Urinary bladder (tissue), 3 donors: ENCODE measurements around a stretch of chr15.

DNA sequence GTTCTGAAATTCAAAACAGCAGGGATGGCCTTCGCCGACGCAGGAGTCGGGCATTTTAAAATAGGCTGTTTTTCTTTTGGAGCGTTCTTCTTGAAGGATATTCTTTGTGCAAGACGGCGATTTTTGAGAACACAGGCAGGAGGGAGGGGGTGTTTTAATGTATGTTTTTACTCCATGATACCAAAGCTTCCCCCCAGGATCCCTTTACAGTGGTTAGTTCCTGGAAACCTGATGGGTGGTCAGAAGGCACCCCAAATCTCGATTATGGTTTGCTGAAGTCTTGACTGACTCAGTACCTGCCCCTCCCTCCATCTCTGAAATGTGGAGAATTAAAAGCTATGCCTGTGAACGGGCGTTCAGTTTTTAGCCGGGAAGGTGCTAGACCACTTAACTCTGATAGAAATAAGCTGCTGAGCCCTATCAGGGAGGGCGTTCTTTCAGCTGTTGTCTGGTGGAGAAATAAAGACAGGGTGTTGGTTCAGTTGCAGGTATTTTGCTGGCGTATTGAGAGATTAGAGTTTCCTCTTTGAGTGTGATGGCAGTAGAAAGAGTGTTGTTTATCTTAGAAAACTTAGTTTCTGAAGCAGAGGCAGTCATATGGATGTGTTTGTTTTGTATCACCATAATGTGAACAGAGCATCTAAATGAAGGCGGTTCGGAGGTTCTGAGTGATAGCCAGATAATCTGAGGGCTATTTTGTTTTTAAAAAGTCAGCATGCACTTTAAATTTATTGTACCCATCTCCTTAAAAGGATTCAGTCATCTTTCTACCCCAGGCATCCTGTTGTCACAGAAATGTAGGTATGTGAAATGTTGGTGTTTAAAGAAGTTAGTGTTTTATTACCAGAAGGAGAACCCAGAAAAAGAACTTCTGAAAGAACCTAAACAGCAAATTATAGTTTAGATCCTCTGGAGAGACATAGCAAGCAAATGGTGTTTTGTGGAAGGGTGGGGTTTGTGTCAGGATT is 3.5 kb downstream of the IGF1R start:
- PRO-cap: bidirectional peak, plus-strand start at position 359 of the sequence, minus-strand start at position 206 of the sequence
- RAMPAGE, long total RNA: no peak

GRCh38 chr15:98671149-98672032 is 23.1 kb downstream of the IGF1R start:
- PRO-cap: no peak
- RAMPAGE, long total RNA: no peak

DNA sequence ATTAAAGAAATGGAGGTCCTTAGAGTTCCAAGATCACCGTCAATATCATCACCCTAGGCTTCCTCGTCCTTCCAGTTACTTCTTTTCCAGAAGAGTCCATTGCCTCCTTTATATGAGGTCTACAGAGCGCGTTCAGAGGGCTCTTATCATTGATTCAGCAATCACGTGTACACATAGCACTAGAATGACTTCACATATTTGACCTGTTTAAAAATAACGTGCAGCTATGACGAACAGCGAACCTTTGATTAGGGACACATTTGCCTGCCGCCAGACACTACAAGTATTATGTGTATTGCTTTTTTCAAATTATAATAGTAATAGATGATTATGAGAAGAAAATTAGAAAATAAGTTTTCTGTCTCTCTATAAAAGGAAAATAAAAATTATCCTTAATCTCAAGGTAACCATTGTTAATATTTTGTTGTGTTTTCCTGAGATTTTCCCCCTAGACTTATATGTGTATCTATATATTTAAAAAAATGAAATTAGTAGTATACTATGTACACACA is 26.1 kb downstream of the IGF1R start:
- PRO-cap: unidirectional peak, minus-strand start at position 86 of the sequence
- RAMPAGE, long total RNA: no peak

DNA sequence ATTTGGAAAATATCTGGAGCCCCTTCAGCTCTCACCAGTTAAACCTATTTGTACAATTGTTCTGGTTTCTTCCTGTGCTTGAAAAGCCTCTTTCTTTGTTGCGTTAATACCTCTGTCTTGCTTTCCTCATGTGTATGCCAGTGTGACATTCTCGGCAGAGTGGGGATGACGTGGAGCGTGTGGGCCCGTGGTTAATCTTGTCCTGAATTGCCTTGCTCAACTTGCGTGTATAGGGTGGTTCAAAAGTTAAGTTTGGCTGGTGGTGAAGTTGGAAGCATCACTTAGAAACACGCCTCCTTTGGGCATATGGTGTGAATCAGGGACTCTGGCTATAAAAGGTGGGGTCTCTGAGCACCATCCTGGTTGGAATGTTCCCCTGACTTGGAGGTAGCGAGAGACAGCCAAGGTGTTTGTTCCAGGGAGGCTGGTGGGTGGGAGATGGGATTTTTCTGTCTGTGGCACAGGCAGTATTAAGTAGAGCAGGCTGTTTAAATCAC is 67.1 kb downstream of the IGF1R start:
- PRO-cap: no peak
- RAMPAGE, long total RNA: no peak

GRCh38 chr15:98785502-98786695 is 137.6 kb downstream of the IGF1R start:
- PRO-cap: no peak
- RAMPAGE, long total RNA: no peak

DNA sequence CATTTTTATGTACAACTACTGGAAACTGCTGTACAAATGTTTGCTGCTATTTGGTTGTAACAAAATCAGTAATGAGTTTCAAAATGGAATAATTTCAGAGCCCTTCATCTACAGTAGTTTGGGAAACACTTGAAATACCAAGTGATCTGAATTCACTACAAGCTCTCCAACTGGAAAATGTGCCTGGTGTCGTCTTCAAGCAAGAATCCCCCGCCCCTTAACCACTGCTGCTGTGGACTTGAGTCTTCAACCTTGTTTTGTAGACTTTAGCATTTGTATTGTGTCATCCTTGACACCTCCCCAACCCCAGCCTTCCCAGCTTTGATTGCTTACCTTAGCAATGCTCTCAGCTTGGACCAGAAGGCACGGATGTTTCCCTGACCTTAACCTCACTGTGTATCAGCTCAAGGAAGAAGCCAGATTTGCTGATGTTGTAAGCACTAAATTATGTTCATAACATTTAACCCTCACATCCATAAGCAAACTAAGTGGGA is 146.3 kb downstream of the IGF1R start:
- PRO-cap: no peak
- RAMPAGE, long total RNA: no peak

DNA sequence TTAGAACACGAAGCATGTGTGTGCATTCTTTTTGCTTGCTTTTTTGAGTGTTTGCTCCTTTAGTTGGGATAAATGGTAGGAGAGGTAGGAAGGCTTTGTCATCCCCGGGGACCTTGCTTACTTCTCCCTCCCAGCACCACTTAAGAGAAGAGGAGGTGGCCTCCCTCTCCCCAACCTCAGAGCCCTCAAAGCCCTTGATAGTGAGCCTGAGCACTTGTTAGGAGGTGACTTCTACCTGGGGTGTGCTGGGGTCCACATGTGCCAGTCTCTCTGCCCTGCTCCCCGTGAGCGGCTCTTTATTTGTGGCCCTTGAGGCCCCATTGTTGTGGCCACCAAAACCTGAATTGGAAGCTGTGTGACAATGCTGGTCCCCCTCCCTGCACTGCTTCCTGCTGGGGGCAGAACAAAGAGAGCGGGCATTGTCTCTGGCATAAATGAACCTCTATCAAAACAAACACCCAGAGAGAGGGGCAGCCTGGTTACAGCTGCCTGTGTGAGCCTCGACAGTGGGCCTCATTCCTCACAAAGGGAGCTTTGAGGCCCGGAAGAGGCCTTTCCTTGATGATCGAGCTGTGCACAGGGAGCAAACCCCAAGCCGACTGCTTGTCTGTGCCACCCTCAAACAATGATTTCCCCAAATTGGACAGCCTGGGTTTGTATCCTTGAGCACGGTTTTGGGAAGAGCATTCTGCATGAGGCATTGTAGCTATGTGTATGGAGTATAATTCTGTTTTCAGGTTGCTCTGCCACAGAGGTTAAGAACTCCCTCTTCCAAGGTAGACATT is 152.8 kb downstream of the IGF1R start:
- PRO-cap: no peak
- RAMPAGE, long total RNA: no peak

- PRO-cap: unidirectional peak, minus-strand start at chr15:98840192
- RAMPAGE, long total RNA: no peak
Observed at GRCh38 chr15:98839905-98840504, 167.6 kb downstream of the PGPEP1L start.

GRCh38 chr15:98900289-98900984 is 107.2 kb downstream of the PGPEP1L start:
- PRO-cap: no peak
- RAMPAGE, long total RNA: no peak

GRCh38 chr15:99014319-99015528 is 7.1 kb upstream of the PGPEP1L start:
- PRO-cap: no peak
- RAMPAGE, long total RNA: no peak

- PRO-cap: no peak
- RAMPAGE, long total RNA: no peak
Observed at GRCh38 chr15:99015529-99015969, 8.0 kb upstream of the PGPEP1L start.

DNA sequence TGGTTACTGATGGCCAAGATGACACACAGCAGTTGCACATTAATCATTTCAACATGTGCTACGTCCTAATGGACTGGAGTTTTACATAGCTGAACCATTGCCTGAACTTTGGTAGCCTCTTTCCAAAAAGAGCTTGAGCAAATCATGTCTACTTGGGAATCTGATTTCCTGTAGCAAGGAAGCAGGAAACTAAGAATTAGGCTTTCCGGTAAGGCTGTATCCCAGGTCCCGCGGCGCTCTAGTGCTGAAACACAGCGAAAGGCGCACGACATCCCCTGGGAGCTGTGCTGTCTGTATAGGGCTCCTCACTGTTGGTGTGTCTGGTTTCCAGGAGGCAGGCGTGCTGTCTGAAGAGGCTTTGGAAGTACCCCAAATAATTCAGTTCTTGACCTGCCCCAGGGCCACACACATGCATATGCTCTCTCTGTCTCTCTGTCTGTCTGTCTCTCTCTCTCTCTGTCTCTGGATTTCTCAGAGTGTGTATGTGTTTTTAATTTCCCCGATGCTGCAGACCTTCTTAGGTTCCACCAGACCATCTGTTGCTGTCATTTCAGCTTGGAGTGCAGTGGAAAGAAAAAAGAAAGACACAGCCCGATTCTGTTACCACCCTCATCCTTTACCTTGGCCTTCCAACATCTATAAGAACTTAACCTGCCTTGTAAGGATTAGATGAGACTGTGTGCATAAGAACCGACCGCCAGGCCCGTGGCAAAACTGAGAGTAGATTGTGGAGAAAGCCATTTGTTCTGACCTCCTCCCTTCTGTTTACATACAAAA is 9.5 kb upstream of the PGPEP1L start:
- PRO-cap: no peak
- RAMPAGE, long total RNA: no peak

DNA sequence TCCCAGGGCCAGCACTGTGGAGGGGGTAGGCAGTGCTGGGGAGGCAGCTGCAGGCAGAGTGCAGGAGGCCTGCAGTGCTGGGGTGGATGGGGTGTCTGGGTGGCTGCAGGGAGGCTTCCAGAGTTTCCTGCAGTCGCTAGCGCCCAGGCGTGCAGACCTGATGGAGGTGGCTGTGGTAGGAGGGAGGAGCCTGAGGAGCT is 16.3 kb downstream of the SYNM start:
- PRO-cap: unidirectional peak, plus-strand start at position 123 of the sequence
- RAMPAGE, long total RNA: no peak

DNA sequence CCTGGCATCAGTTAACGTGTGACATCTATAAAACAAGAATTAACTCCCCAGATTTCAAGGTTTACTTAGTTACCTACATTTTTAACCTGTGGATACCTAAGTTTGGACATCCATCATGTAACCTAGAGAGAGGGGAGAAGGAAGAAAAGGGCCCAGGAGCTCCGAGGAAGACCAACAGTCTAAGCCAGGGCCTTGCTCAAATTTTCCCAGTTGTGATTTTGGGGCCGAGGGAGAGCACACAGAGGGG is 22.8 kb downstream of the SYNM start:
- PRO-cap: no peak
- RAMPAGE, long total RNA: no peak

GRCh38 chr15:99155911-99156387 is 51.1 kb downstream of the SYNM start:
- PRO-cap: no peak
- RAMPAGE, long total RNA: no peak

- PRO-cap: no peak
- RAMPAGE, long total RNA: no peak
Observed at GRCh38 chr15:99306110-99306373, 54.8 kb downstream of the LRRC28 start.

GRCh38 chr15:99433336-99433800 is 132.4 kb upstream of the MEF2A start:
- PRO-cap: no peak
- RAMPAGE, long total RNA: no peak

DNA sequence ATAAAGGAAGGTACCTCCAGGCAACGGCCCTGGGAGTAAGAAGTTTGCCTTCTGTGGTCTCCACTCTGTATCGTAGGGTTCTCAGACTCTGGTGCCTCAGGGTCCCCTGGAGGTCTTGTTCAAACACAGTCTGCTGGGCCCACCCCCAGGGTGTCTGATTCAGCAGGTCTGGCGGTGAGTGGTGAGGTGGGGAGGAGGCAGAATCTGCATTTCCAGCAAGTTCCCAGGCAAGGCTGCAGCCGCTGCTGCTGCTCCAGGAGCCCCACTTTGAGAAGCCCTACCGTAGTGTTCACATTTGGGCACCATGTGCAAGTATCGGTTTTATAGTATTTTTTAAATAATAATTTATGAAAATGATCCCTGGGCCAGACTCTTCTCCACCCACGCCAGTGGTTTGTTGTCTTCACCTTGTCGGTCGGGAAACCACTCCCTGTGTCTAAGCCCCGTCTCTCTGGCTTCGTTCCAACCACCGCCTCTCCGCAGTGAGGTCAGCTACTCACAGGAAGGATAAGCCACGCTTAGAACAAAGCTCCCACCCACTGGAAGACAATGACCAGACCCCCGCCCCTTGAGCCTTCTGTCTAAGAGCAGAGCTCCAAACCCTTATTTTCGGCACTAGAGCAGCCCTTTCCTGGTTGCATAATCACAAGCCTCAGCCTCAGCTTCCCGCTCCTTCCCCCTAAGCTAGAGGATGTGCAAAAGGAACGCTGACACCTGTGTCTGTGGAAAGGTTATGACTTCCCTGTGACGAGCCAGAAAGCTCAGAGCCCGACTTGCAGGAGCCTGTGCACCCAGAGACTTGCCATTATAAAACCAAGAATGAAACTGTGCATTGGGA is 115.0 kb upstream of the MEF2A start:
- PRO-cap: bidirectional peak, plus-strand start at position 687 of the sequence, minus-strand start at position 617 of the sequence
- RAMPAGE, long total RNA: no peak

DNA sequence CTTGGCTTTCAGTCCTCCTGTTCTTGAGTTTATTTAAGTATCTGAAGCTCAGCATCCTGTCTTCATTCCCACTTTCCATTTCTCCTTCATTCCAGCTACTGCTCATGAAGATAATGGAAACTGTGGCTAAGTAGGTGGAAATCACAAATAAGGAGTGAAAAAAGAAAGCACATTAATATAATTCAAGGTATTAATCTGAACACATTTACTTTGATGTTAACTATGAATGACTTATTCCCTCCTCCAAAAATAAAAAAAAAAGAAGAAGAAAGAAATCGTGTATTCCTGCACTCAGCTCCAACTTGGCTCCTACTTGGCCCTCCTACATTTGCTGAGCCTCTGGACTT is 66.8 kb upstream of the MEF2A start:
- PRO-cap: unidirectional peak, minus-strand start at position 251 of the sequence
- RAMPAGE, long total RNA: no peak

DNA sequence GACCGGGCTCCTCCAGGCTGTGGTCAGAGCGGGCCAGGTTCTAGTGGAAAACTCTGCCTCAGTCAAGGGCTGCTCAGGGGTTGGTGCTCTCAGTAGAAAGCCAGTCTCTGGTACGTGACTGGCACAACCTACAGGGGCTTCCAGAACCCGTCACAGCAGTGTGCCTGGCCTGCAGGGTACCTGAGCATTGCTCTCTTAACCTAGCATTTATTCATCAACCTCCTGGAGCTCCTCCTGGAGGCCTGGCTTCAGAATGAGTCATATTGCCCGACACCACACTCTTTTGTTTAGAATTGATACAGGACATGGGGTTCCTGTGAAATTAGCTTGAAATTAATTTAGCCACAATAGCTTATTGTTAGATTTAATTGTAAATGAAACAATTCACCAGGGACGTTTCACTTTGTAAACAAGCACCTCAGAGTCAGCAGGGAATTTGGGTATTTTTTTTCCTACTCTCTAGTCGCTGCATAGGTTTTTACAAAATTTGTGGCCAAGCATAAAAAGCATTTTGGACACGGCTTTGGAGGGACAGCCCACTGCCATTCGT is 61.0 kb upstream of the MEF2A start:
- PRO-cap: no peak
- RAMPAGE, long total RNA: no peak